Tongue (tissue), 2 donors: Measurements from ENCODE around the gene WDR27.

DNA sequence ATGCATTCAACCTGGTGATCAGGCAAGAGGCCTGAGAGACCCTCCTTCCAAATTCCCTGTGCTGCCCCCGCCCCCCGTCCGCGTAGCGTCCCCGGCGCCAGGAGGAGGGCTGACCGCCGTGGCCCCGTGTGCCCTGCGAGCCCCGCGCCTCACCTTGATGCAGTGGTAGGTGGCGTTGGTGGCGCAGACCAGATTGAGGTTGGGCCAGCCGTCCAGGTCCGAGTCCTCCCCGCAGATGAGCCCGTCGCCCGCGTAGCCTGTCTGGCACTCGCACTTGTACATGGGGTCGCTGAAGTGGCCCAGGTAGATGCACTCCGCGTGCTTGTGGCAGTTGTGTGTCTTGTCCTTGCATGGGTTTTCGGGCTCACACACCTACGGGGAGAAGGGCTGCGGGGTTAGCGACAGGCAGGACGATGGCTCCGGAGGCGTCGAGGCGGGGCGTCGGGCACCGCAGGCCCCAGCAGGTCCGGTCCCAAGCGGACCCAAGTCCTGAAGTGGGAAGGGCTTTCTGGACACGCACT is 21.8 kb downstream of the THBS2 start:
- RAMPAGE, long total RNA, result no peak

DNA sequence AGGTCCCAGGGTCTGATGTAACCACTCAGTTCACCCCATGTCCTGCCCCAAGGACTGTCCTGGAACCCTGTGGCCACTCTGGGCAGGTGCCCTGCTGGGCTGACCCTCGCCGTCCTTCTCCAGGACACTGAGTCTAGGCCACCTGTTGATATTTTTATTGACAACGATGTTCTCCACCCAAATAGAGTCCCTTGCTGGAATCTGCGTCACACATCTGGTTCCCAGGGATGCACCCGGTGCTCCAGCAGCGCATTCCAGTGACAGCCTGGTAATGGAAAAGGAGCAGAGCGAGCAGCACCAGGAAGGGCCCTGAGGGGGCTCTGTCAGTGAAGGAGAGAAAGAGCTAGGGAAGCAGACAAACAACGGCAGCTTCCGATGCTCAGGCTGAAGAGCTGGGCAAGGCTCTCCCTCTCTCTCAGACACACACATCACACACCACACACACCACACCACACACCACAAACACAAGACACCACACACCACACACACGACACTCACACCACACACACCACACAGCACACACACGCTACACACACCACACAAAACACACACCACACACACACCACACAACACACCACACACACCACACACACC is 117.8 kb upstream of the THBS2 start:
- RAMPAGE, long total RNA, result no peak

- RAMPAGE, long total RNA, result no peak
Observed at GRCh38 chr6:169701856-169702093, at the start of gene WDR27. TSS of gene WDR27 (minus strand) at chr6:169702029.

- RAMPAGE, long total RNA, result no peak
Observed at GRCh38 chr6:169718568-169719004, 5.7 kb downstream of the PHF10 start.

DNA sequence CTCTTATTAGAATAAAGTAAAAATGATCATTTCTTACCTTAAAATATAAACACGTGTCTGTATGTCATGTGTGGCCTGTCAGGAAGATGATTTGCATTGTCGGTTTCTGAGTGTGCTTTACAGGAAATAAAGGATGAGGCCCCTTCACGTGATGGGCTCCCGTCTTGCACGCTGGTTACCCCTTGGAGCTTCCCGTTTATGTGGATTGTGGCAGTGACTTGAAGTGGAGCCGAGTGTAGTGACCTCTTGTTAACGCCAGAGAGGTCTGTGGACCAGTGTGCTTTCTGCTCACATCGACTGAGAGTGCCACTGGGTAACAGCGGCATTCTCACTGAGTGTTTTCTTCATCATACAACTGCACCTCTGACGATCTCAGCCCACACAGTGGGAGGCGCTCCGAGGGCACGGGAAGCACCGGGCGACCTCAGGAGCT is 238.6 kb downstream of the ERMARD start:
- RAMPAGE, long total RNA, result no peak

DNA sequence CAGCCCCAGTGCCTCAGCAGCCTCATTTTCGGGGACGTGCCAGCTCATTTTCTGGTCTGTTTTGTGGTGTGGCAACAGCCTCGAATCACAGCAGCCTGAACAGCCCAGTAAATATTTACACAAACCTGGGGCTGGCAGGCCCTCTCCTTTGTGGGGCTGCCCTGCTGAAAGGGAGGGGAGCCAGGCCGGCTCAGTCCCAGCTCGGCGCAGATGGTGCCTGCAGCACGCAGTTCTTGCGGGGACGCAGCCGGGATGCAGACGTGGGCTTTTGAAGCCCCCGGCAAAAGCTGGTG is 259.8 kb downstream of the DLL1 start:
- RAMPAGE, long total RNA, result no peak

- RAMPAGE, long total RNA, result no peak
Observed at GRCh38 chr6:170080716-170081512, 210.0 kb downstream of the DLL1 start.

GRCh38 chr6:170085769-170086218 is 205.1 kb downstream of the DLL1 start:
- RAMPAGE, long total RNA, result no peak

DNA sequence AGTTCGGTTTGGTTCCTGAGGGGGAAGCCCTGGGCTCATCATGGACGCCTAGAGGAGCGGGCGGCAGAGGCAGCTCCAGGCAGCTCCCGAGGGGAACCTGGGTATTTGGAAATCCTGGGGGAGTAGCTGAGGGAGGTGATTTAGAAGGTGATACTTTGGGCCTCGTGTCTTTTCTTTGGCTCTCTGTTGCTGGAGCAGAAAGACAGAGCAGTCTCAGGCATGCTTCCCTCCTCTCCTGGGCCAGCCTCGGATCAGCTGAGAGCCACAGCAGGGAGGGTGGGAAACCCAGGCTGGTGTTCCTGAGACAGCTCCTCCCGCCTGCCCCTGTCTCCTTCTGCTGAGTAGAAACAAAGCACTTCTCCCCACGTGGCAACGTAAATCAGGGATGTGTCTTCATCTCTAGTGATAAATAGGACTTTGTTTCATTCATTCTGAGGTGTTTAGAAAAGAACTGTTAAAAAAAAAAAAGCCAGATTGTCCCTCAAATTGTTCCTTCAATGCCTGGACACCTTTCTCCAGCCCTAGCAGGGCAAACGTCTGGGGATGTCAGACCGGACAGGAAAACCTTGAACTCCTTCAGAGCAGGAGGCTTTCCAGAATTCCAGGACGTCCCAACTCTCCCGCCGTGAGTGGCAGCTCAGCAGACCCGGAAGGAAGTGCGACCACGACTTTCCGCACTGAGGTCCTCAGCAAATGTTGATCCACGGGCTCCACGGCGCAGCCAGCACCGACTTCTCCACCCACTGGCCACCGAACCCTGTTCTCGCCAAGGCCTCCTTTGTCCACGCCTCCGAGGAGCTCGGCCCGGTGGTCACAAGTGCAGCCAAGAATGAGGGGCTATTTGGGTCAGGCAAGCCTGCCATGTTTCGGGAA is 139.2 kb downstream of the DLL1 start:
- RAMPAGE, long total RNA, result no peak

DNA sequence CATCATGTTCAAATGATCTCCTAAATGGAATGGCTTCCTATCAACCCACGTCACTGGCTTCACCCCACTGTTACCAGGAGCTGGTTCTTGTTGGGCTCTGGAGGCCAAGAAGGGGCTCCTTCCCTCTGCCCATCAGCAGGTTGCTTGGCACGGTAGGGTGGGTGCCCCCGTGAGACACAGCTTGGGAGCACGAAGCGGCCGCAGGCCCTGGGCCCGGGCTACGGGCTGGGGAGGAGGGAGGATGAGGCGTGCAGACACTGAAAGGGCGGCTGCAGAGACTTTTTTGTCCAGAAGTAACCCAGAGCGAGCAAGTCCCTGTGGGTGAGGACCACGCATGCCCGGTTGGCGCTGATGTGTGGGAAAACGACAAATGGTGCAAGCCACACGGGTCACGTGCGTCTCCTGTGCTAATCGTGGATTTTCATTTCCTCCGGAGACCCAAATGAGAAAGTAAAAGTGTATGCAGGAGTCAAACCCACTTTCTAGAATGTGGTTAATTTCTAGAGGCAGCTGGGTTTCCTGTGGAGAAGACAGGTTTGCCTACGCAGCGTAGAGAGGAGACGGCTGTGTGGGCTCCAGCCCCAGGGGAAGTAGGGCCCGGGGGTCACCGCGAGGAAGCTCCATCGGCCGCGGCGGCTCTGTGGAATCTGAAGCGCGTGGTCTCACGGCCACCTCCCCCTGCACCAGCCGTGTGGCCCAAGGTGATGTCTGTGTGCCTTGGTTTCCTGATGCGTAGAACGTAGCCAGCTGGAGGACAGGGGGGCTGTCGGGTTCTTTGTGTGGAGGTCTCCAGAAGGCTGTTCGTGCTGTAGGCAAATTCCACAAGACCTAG is 19.1 kb downstream of the DLL1 start:
- RAMPAGE, long total RNA, result no peak

DNA sequence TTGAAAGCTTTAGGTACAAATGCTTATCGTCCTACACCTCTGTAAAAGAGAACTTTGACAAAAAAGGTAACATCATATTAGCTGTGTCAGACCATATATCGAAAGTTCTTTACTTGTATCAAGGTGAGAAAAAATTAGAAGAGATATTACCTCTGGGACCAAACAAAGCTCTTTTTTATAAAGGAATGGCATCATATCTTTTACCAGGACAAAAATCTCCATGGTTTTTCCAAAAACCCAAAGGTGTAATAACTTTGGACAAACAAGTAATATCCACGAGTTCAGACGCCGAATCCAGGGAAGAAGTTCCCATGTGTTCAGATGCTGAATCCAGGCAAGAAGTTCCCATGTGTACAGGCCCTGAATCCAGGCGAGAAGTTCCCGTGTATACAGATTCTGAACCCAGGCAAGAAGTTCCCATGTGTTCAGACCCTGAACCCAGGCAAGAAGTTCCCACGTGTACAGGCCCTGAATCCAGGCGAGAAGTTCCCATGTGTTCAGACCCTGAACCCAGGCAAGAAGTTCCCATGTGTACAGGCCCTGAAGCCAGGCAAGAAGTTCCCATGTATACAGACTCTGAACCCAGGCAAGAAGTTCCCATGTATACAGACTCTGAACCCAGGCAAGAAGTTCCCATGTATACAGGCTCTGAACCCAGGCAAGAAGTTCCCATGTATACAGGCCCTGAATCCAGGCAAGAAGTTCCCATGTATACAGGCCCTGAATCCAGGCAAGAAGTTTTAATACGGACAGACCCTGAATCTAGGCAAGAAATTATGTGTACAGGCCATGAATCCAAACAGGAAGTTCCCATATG is 11.8 kb downstream of the FAM120B start:
- RAMPAGE, long total RNA, result no peak

DNA sequence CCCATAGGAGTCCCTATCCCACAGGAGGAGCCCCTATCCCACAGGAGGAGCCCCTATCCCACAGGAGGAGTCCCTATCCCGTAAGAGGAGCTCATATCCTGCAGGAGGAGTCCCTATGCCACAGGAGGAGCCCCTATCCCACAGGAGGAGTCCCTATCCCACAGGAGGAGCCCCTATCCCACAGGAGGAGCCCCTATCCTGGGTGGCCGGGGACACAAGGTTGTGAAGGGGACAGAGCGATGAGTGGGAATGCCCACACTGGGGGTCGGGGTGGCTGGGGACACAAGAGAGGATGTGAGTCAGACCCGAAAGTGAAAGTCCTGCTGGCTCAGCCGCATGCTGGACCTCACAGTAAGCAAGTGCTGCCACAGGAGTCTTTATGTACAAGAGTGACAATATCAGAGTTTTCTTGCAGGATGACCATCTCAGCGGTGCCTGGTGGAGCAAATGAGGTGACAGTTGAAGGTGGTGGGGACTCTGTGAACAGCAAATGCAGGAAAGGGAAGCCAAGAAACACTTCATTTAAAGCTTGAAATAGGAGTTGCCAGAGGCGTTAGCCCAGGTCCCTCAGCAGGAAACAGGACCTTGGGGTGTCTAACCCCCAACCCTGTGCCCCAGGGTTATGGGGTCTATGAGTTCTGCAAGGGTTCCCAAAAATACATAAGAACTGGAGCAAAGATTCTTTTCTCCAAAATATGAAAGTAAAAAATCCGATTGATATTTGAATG is 93.6 kb downstream of the PSMB1 start:
- RAMPAGE, long total RNA, result no peak